ENCODE results near the genes HIPK2, SLC37A3 and ADCK2.

- RRBS = no CpG with 5 or more reads among the region's 2 CpGs
Observed at GRCh38 chr7:139767134-139767832, 10.5 kb downstream of the HIPK2 start.

DNA sequence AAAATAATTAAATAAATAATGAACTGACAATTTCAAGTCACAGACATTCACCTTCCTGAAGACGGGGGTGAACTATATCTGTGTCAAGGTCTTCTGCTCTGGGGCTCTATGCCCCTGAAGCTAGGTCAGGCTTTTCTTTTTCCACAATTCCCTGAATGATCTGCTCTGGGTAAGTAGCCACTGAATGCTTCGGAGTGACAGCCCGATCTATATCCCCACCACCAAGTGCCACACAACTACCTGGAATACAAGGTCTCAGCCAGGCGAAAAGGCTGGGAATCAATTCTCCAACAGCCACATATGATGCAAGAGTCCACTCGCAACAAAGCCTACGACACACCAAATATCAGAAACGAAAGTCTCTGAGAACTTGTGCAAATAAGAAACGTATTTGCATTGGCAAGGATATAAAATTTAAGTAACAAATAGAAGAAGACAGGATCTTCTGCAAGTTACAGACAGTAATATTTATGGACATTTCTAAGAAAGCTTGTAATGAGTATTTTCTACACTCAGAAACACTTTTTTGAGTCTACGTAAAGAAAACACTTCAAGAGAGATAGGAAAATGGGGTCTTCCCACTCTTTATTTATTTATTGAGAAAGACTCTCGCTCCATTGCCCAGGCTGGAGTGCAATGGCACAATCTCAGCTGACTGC, 5.7 kb downstream of the HIPK2 start:
- RRBS = no CpG with 5 or more reads among the region's 10 CpGs

- RRBS = 2% methylated on average over 75 of the region's 131 CpGs
Observed at GRCh38 chr7:139777579-139778425, at the start of gene HIPK2. HIPK2 (minus strand) TSS chr7:139777998.

DNA sequence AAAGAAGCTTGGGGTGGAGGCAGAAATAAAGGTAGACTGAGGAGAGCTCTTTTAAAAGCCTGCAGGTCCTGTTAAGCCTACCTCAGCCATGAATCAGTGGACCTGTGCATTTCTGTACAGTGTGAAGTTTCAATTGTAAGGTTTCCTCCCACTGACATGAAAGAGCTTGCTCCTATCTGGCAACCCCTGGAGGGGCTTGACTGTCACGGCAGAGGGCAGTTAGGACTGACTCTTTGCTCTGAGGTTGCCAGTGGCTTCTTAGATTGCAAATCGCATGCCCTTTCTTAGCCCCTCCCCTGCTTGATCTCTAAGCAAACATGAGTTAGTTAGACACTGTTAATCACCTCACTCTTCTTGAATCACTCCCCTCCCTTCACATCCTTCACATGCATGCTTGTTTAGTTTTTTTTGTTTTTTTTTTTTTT, 5.8 kb upstream of the HIPK2 start:
- RRBS = no CpG with 5 or more reads among the region's 2 CpGs

DNA sequence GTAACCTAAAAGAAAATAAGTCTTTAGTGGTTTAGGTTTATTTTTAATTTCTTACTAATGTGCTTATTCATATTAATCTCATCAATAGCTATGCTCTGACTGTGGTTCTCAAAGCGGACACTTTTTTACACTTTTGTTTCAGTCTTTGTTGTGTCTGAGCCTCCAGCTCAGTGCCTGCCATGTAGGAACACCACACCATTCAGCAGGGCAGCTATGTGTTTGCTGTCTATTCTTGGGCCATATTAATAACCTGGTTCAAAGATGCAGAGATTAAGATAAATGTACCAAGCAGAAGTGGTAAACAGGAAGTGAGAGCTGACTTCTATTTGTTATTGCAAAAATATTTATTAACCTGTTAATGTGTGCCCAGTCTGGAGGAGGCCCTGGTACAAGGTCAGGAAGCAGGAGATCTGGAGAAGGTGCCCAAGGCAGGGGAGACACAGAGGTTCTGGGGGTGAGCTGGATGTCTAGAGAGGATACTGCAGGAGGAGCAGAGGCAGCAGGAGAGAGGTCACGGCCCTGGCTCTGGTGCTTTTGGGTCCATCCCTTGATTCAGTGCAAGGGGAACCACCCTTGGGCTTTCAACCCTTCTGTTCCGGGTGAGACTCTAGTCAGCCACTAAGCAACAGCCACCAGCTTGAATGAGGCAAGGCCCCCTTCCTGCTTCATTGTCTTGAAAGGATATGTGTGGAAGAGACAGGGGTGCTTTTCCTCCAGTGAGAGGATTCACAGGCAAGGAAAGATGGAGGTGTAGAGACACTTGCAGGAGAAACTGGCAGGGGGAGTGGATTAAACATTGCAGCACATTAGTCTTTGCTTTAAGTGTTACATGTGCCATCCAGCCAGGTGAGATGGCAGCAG, 1.9 kb downstream of the TBXAS1 start:
- RRBS = no CpG with 5 or more reads among the region's 3 CpGs

GRCh38 chr7:139842304-139843195, 13.5 kb downstream of the TBXAS1 start:
- RRBS = no CpG with 5 or more reads among the region's 18 CpGs

DNA sequence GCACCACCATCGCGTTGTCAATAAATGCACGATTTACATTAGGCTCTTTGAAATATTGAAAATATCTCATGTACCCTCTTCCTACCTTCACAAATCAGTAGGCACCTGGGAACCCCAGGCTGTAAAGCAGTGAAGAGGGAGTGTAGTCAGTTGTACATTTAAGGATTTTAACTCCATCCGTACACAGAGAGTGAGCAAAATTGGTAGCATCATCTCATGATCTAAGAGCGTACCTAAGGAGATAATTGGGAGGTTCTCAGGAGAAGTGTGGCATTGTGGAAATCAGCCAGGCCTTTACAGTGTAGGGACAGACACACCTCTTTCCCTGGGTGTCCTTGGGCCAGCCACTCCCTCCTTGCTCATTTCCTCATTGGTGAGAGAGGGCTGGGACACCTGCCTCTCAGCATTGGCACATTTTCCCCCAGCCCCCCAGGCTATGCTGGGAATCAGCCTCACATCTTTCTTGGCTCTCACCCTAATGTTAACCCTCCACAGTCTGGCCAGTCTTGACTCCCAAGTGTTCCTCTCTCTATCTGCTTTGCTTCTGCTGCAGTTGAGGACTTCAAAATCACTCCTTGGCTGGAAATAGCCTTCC, 15.6 kb downstream of the TBXAS1 start:
- RRBS = no CpG with 5 or more reads among the region's 5 CpGs

DNA sequence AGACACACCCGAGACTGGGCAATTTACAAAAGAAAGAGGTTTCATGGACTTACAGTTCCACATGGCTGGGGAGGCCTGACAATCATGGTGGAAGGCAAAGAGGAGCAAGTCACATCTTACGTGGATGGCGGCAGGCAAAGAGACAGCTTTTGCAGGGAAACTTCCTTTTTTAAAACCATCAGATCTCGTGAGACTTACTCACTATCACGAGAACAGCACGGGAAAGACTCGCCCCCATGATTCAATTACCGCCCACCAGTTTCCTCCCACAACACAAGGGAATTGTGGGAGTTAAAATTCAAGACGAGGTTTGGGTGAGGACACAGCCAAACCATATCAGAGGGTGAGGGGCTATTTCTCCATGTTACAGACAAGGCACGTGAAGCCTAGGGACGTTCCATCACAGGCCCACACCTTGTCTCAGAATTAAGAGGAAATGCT, 85.5 kb downstream of the PARP12 start:
- RRBS = no CpG with 5 or more reads among the region's 11 CpGs

- RRBS = no CpG with 5 or more reads among the region's 1 CpG
Observed at GRCh38 chr7:140048985-140049544, 13.7 kb downstream of the PARP12 start.

DNA sequence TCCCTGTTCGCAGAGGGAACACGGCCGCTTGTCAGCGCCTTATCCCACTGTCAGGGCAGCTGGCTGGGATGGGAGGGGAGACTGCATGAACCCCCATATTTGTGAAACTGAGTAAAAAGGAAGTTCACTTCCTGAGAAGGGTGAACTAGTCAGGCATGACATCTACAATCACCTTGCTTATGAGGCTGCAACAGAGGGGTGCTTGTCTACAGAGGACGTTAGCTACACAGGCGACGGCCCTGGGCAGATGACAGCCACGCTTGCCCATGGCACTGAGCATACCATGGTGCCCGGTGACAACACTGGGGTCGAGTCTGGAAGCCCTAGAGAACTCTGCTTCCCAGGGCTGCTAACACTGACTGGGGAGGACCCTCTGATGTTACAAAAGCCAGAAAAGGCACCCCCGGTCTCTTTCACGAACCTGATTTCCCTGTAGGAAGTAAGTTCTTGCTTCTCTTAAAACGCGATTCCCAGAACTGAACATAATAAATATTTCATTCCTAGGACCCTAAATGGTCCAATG, 46.1 kb upstream of the KDM7A start:
- RRBS = no CpG with 5 or more reads among the region's 14 CpGs

GRCh38 chr7:140225348-140226180, 48.8 kb upstream of the KDM7A start:
- RRBS = no CpG with 5 or more reads among the region's 5 CpGs

GRCh38 chr7:140260222-140261012, 83.6 kb upstream of the KDM7A start:
- RRBS = no CpG with 5 or more reads among the region's 11 CpGs

DNA sequence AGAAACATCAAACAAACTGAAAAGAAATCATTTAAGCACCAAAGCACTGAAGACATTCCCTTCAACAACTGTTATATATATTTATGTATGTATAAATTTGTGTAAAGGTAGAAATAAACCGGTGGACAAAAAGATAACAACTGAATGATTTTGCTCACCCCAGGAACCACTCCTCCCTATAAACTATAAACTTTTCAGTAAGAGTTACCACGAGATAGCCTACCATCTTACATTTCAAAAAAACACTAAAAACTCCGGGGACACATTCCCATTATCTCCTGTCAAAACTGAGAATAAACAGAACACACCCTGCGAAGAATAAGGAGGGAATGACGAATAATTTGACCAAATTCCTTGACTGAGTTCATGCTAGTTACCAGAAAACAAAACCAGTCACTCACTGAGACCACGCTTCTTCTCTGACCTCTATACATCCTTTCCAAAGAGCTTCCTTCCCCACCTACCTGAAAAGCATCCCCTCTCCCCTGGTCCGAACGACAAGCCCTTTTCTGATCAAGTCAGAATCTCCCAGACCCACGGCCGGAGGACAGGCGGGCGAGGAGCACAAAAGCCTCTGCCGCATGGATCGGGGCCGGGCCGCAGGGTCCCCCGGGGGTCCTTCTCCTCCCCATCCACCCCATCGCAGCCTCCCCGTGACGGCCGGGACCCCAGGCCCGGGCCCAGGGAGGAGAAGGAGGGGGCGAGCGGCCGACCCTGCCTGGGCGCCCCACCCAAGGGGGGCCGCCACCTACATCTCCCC, 581 bp downstream of the SLC37A3 start:
- RRBS = 4% methylated on average over 17 of the region's 27 CpGs

DNA sequence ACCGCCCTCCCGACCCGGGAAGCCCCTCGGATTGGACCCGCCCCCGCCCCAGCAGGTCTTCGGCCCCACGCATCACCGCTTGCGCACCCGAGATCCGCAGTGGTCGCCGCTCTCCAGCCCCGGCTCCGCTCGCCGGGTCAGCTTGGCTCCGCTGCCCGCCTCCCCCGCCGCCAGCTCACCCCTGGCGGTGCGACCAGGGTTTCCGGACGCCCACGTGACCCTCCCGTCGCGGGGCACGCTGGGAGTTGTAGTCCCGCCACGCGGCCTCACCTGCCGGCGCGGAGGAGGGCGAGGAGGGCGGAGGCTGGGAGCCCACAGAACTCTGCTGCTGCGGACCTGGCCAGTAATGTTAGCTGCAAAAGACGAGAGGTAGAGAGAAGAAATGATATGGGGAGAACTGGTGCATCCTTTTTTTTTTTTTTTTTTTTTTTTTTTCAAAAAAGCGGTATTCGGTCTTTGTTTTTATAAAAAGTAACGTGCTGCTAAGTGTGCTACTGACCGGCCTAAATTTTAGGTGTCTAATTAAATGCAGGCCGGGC, at the start of gene SLC37A3:
Gene SLC37A3, minus strand, starts transcription at position 202 of the 539 bp plus-strand sequence.
- RRBS = 1% methylated on average over 26 of the region's 46 CpGs

DNA sequence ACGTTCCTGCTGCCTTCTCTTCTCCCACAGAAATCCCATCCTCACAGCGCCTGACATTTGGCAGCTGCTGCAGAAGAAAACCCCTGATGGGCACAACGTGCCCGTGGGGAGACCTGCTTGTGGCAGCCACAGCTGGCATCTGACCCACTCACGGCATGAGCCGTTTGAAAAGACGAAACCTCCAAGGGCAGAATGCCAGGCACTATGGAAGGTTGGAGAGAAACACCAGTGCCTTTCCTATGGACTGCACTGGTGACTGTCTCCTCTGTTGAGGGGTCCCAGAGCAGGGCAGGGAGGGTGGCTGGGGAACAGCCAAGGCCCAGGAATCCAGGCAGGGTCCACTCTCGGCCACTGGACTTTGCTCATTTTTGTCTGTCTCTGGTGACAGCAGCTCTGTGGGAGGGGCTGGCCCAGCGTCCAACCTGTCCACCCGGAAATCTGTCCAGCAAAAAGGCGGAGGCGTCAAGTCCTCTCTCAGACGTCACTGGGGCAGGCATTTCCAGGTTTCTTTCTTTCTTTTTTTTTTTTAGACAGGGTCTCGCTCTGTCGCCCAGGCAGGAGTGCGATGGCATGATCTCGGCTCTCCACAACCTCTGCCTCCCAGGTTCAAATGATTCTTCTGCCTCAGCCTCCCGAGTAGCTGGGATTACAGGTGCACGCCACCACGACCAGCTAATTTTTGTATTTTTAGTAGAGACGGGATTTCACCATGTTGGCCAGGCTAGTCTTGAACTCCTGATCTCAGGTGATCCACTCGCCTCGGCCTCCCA, 61.1 kb upstream of the MKRN1 start:
- RRBS = no CpG with 5 or more reads among the region's 23 CpGs

DNA sequence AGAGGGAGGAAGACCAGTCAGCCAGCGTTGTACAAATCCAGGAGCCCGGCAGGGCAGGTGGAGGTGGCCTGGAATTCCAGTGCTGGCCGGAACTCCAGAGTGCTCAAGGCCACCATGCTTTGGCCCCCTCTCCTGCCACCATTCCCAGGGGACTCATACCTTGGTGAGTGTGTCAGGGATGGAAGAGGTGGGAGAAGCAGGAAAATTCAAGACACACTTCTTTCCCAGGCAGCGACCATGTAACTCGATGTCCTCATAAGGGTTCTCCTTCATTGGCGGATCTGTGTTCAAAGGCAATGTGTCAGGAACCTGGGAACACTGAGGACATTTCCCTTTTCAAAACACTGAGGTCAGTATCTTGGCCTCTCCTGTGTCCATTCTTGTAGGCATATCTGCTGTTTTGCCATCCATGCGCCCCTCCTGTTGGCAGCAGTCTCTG, 55.2 kb downstream of the DENND2A start:
- RRBS = no CpG with 5 or more reads among the region's 7 CpGs

DNA sequence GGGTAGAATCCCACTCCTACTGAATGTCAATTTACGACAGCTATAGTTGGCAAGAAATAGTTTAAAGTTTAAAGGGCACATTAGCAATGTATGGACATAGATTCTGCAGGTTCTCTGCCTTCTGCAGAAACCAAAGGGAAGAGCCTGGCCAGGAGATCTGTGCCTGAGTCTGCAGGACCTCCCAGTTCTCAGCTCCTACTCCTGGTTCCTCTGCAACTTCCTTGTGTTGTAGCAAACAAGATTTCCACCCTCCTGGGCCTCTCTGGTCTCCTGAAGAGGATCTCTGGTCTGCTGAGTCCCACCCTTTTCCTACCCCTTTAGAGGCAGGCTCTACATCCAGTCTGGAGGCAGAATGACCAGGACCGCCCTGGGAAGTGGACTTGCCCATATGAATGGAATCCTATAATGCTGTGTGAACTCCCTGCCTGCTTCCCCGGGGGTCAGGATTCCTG, 3.3 kb downstream of the DENND2A start:
- RRBS = no CpG with 5 or more reads among the region's 3 CpGs

- RRBS = under 1% methylated on average over 8 of the region's 31 CpGs
Observed at GRCh38 chr7:140672537-140672994, at the start of gene ADCK2. ADCK2 (plus strand) TSS chr7:140672945.

- RRBS = no CpG with 5 or more reads among the region's 1 CpG
Observed at GRCh38 chr7:140812005-140812567, 112.6 kb downstream of the BRAF start.

Data from iris pigment epithelial cell (primary cell).